Measurements from ENCODE around the genes BICRA, EHD2 and KDELR1.

DNA sequence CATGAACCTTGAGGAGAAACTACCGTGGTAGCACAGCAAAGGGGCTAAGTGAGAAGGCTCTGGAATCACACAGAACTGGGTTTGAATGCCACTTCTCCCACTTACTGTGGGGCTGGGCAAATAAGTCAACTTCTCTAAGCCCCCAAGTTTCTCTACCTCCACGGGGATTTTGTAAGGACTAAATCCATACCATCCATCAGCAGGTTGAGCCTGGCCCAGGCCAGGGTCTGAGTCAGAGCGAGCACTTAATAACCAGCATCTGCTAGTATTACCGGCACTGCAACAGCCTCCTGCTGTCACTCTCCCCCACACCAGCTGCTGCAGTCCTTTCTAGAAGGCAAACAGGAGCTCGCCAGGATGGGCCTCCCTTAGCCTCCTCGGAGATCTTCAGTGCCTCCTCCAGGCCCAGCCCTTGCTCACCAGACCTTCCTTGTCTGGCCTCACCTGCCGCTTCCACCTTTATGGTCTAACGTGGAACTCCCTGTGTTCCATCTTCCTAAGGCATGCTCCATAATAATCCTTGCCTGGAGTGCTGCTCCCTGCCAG is 3.2 kb downstream of the NAPA start:
- PRO-cap: no peak
- RAMPAGE, long total RNA, 4 experiments: no peak in any of the 4 experiments

DNA sequence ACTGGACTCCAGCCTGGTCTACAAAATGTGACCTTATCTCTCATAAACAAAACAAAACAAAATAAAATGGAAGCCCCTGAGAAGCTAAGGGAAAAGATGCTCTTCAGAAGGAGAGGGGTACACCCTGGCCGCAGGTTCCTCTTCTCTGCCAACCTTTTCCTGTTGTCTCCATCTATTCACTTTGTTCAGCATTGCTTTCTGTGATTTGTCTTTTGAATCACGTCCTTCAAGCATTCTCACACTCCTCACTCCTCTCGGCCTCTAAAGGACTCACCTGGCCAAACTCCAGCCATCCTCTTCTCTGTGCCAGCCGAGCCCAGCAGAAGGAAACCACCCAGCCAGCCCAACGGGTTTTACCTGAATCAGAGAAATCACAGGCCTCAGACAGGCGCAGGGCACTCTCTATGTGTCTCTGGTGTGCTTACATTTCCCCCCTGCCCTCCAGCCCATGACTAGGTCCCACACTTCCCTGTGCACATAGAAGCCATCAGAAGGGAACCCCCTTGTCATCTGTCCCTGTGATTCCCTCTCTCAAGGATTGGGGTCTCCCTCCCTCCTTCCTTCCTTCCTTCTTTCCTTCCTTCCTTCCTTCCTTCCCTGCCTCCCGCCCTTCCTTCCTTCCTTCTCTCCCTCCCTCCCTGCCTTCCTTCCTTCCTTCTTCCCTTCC is 8.6 kb upstream of the ZNF541 start:
- PRO-cap: no peak
- RAMPAGE, long total RNA, 4 experiments: no peak in any of the 4 experiments

DNA sequence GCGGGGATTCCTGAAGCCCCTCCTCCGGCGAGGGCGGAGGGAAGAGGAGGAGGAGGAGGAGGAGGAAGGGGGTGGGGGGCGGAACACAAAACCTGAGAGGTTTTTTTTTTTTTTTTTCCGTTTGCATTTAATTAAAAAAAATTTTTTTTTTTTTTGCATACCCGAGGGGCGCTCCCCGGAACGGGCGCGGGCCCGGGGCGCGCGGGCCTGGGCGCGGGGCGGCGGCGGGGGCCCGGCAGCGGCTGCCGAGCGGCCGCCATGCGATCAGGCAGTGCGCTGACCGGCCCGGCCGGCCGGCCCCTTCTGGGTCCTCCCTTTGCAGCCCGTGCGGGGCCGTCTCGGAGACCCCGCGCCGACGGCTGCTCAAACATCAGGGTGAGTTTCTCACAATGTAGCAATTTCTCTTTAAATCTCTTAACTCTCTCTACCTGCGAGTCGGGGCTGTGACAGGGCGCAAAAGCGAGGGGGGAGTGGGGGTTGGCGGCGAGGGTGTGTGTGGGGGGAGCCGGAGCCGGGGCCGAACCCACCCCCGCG is at the start of gene BICRA:
Gene BICRA (plus strand): TSS at position 341 of the 534 bp plus-strand sequence.
- PRO-cap: bidirectional peak, plus-strand start at position 156 of the sequence, minus-strand start outside the sequence; bidirectional peak, plus-strand start at position 344 of the sequence, minus-strand start at position 305 of the sequence
- RAMPAGE, long total RNA, 4 experiments: start-site peak on the plus strand in 4 of 4 experiments, centred at positions 342 to 347 of the sequence, 92 to 166 reads per replicate

- PRO-cap: no peak
- RAMPAGE, long total RNA, 4 experiments: no peak in any of the 4 experiments
Measured at GRCh38 chr19:47619663-47620336, 10.9 kb downstream of the BICRA start.

GRCh38 chr19:47712998-47713605 is at the start of gene EHD2:
Gene EHD2, plus strand, starts transcription at chr19:47713422.
- PRO-cap: unidirectional peak, plus-strand start at chr19:47713422
- RAMPAGE, long total RNA, 4 experiments: start-site peak on the plus strand in 4 of 4 experiments, at chr19:47713413-47713495 at its widest, 625 to 1,894 reads per replicate

- PRO-cap: no peak
- RAMPAGE, long total RNA, 4 experiments: no peak in any of the 4 experiments
Measured at GRCh38 chr19:47723061-47723495, 9.9 kb downstream of the EHD2 start.

GRCh38 chr19:47733062-47733432 is 12.3 kb upstream of the NOP53 start:
- PRO-cap: no peak
- RAMPAGE, long total RNA, 4 experiments: no peak in any of the 4 experiments

DNA sequence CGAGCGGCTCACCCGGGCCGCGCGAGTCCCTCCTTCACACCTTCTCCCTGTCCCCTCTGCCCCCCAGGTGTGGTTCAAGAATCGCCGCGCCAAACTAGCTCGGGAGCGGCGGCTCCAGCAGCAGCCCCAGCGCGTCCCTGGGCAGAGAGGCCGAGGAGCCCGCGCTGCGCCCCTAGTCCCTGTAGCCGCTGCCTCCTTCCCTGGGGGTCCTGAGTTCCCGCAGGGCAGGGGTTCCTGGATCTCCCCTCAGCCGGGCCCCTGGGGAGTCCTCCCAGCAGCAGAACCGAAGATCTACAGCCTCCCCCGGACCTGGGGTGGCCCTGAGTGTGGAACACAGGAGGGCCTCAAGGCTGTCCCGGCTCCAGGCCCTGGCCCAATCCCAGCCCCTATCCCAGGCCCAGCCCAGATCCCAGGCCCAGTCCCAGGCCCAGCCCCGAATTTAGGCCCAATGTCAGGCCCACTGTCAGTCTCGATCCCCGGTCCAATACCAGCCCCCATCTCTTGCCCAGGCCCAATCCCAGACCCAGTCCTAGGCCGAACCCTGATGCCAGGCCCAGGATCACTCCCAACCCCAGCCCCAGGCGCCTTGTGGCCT is 1.8 kb downstream of the TPRX2 start:
- PRO-cap: unidirectional peak, minus-strand start at position 369 of the sequence
- RAMPAGE, long total RNA, 4 experiments: no peak in any of the 4 experiments

- PRO-cap: no peak
- RAMPAGE, long total RNA, 4 experiments: no peak in any of the 4 experiments
Measured at GRCh38 chr19:47891670-47892348, 5.7 kb upstream of the SULT2A1 start.

DNA sequence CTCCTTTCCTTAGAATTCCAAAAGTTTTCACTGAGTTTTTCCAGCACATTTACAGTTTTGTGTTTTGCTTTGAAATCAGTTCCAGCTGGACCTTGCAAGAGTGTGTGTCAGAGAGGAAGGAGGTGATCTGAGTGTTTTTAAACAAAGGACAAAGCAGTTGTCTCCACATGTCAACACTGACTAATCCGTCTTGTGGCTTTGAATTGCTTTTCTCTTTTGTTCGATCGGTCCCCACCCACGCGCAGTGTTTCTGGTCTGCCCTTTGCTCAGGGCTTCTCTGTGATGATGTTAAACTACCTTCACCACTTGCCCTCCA is 13.2 kb upstream of the PLA2G4C start:
- PRO-cap: no peak
- RAMPAGE, long total RNA, 4 experiments: no peak in any of the 4 experiments

GRCh38 chr19:48258195-48258685 is 2.5 kb upstream of the CARD8 start:
- PRO-cap: no peak
- RAMPAGE, long total RNA, 4 experiments: no peak in any of the 4 experiments

- PRO-cap: unidirectional peak, minus-strand start at chr19:48326042; unidirectional peak, minus-strand start at chr19:48326072
- RAMPAGE, long total RNA, 4 experiments: no peak in any of the 4 experiments
Measured at GRCh38 chr19:48325735-48326405, 518 bp downstream of the EMP3 start.

DNA sequence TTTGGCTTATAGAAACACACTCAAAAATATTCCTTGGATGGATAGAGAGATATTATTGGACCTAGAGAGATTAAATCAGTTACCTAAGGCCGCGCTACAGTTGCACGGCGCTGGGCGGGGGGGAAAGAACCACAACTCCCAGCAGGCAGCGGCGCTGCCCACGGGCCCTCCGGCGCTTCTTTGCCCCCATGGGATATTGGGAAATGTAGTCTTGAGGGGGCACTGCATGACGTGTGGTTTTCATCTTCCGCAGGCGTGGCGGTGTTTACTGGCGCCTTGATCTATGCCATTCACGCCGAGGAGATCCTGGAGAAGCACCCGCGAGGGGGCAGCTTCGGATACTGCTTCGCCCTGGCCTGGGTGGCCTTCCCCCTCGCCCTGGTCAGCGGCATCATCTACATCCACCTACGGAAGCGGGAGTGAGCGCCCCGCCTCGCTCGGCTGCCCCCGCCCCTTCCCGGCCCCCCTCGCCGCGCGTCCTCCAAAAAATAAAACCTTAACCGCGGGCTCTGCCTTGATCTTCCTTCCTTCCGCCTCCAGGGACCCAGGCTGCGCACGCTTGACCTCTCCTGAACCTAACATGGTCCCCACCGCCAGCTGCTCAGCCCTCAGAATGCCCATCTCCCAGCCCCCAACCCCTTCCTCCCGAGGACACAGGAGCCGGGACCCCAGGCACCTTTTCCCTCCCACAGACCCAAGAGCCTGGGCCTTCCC is 4.9 kb downstream of the EMP3 start:
- PRO-cap: unidirectional peak, plus-strand start at position 289 of the sequence
- RAMPAGE, long total RNA, 4 experiments: no peak in any of the 4 experiments

GRCh38 chr19:48391086-48391808 is at the start of gene KDELR1:
Gene KDELR1, minus strand, starts transcription at chr19:48391551.
- PRO-cap: unidirectional peak, minus-strand start at chr19:48391551
- RAMPAGE, long total RNA, 4 experiments: start-site peak on the minus strand in 4 of 4 experiments, at chr19:48391507-48391533 at its widest, 39 to 97 reads per replicate

DNA sequence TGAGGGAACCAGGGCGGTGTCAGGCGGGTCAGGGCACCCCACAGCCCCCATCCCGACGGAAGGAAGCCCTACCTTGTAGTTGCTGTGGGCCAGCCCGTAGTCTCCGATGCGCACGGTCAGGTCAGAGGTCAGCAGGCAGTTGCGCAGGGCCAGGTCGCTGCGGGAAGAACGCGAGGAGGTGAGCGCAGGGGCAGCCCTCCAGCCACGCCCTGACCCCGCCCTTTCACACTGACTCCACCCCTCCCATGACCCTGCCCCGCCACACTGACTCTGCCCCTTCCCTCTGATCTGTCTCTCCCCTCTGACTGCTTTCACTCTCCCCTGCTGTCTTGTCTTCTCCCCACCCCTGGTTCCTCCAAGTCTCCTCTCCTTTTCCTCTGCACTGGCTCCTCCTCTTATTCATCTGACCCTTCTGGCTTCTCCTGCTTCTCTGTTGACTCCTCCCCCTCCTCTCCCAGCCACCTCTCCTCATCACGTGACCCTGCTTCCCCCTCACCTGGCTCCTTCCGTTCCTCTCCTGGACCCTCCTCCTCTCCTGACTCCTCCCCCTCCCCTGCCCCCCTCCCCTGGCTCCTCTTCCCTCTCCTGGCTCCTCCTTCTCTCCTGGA is 10.1 kb downstream of the LMTK3 start:
- PRO-cap: no peak
- RAMPAGE, long total RNA, 4 experiments: no peak in any of the 4 experiments

DNA sequence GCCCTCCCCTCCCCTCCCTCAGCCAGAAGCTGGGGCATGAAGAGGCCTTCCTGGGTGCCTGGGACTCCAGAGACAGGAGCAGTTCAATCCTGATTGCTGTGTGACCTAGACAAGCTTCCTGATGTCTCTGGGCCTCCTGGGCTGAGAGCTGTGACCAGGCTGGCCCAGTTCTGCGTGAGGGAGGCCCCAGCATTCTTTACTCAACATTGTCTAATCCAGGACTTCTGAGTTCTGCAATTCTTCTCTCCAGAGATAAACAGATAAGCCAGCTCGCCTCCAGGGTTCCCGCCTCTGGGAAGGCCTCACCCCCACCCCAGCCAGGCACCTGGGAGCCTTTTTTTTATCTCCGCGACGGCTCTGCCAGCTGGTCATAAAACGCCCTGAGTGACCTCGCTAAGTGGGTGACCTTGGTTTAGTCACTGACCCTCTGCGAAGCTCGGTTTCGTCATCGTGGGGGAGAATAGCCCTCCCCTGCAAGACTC is 1.7 kb downstream of the SULT2B1 start:
- PRO-cap: no peak
- RAMPAGE, long total RNA, 4 experiments: no peak in any of the 4 experiments

- PRO-cap: unidirectional peak, plus-strand start at chr19:48568581
- RAMPAGE, long total RNA, 4 experiments: no peak in any of the 4 experiments
Measured at GRCh38 chr19:48568183-48569033, 16.4 kb downstream of the SULT2B1 start.

GRCh38 chr19:48617556-48618398 is 1.2 kb downstream of the RPL18 start:
- PRO-cap: no peak
- RAMPAGE, long total RNA, 4 experiments: no peak in any of the 4 experiments

GRCh38 chr19:48683301-48683763 is 10.5 kb upstream of the NTN5 start:
- PRO-cap: no peak
- RAMPAGE, long total RNA, 4 experiments: no peak in any of the 4 experiments

- PRO-cap: bidirectional peak, plus-strand start at chr19:48714432, minus-strand start at chr19:48714115
- RAMPAGE, long total RNA, 4 experiments: start-site peak on the minus strand in 4 of 4 experiments, at chr19:48713998-48714128 at its widest, 8 to 20 reads per replicate
Measured at GRCh38 chr19:48713718-48714871, 5.4 kb downstream of the MAMSTR start.